Measurements from ENCODE around the gene CHCHD4.

GRCh38 chr3:12430519-12431108, 53.7 kb upstream of the TSEN2 start:
- RRBS, result no CpG with 5 or more reads among the region's 4 CpGs

- RRBS, result no CpG with 5 or more reads among the region's 39 CpGs
These were observed 2.7 kb upstream of the MKRN2 start for GRCh38 chr3:12553791-12554995.

GRCh38 chr3:12629549-12630077, 34.3 kb downstream of the RAF1 start:
- RRBS, result no CpG with 5 or more reads among the region's 6 CpGs

GRCh38 chr3:12834316-12834510, 7.2 kb downstream of the RPL32 start:
- RRBS, result no CpG with 5 or more reads among the region's 2 CpGs

GRCh38 chr3:12834511-12835318, 6.7 kb downstream of the RPL32 start:
- RRBS, result no CpG with 5 or more reads among the region's 8 CpGs

DNA sequence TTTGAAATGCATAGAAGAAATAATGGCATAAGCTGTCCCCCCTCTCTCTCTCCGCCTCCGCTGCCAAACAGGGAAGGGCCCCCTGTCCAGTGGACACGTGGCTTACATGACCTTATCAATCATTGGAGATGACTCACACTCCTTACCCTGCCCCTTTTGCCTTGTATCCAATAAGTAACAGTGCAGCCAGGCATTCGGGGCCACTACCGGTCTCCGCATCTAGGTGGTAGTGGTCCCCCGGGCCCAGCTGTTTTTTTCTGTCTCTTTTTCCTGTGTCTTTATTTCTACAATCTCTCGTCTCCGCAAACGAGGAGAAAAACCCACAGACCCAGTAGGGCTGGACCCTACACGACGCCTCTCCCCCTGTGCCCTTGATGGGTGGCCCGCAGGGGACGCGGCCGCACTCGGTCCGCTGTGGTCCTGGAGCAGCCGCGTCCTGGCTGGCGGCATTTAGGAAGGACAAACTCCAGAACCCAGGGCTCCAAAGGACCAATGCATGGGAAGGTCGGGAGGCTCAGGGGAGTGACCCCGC, 27.1 kb upstream of the RPL32 start:
- RRBS, result no CpG with 5 or more reads among the region's 23 CpGs

DNA sequence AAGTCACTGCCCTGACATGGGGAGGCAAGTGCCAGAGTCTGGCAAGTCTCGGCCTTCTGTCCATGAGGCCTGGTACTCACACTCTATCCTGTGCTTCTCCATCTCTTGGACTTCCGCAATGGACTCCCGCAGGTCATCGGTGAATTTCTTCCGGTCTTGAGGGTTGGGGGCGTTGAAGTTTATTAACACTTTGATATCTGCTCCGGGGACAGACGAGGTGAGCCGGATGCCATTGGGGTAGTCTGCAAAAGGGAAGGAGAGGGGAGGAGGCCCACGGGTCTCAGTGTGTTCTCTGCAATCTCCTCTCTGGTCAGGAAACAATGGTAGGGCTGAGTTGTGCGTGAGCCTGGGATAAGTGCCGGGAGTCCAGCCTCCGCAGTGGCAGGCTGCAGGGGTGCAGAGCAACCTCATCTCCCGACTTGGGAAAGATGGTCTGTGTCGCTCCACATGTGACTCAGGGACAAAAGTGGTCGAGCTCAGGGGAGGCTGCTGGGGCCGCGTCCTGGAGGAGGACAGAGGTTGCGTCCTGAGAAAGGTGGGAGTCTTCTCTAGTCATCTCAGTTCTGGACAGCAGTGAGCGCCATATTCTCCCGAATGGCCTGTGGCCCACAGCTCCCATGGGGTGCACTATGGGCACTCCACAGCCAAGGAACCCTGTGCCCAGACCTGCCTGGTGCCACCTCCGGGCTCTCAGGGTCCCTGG, 68.0 kb upstream of the RPL32 start:
- RRBS, result 98% methylated on average over 1 of the region's 22 CpGs

DNA sequence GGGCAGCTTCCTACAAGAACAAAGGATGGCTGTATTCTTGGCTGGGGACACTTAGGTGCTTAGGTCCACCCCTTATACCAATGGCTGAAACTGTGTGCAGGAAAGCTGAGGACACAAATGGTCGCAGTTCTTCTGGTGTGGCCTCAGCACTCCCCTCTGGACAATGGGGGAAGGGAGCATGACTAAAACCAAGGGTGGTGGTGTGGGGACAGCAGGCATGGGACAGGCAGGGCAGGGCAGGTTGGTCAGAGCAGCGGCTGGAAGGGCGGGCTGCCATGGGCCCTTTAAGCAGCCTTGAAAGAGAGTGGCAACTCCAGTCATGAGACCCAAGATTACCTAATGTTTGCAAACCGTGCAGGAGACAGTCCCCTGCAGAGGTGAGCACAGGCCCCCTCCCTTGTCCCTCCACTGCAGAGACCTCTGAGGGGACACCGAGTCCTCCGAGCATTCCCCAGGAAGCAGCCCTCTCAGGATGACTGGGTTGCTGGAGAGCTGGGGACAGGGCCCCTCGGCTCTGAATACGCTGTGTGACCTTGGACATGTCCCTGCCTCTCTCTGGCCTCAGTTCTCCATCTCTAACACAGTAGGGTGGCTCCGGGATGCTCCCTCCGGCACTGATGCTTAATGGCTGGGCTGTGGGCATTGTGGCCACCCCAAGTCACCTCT, 81.4 kb downstream of the IQSEC1 start:
- RRBS, result no CpG with 5 or more reads among the region's 10 CpGs

DNA sequence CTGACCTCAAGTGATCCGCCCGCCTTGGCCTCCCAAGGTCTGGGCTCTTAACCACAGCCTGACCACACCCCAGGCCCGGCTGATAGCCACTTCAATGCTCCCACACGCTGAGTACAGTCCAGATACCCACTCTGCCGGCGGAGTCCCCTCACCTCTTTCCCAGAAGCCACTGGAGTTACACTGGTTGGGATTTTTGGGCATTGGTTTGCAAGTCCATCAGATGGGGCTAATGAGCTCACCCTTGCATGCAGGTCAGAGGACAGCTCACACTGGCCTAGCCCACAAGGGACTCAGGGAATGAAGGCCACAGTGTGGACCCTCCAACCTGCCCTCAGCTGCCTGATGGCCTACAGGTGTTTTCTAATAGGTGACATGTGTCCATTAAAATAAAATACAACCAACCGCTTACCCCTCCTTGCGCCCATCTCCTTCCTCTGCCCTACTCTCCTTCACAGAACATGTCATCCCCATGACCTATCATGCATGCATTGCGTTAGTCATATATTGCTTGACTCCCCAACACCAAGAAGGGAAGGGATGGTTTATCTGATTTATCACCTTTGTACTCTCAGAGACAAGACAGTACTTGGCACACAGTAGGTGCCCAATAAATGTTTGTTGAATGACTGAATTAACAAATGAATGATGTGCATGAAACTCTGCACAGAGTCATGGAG, 59.9 kb downstream of the IQSEC1 start:
- RRBS, result 17% methylated on average over 2 of the region's 9 CpGs

- RRBS, result no CpG with 5 or more reads among the region's 7 CpGs
These were observed 10.8 kb upstream of the IQSEC1 start for GRCh38 chr3:13083984-13084435.

DNA sequence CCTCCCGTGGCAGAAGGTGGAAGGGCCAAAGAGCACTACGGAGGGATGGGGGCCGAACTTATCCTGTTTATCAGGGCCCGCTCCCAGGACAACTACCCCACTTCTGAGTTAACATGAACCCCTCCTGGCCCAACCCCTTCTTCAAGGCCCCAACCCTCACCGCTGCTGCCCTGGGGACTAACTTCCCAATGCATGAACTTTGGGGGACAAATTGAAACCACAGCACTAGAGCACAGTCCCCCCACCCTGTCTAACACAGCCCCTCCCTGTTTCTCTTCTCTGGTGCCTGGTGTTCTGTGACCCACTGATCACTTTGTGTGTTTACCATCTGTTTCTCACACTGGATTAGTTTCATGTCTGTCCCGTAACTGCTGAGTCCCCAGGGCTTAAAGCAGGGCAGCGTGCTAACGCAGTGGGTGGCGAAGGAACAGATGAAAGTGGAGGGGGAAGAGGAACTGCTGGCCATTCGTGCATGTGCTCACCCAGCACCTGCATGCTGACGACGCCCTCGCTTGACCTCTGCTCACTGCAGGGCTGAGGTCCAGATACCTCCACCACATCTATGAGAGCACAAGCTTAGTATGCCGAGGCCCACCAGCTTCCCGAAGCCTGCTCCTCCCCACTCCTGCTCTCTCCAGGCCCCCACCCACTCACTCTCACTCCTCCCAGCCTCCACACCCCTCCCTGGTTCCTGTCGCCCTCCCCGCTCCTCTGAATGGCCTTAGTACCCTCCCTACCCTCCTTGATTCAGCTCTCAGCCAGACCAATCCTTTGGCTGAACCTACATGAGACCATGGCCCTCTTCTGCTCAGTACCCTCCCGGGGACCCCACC, 14.8 kb upstream of the IQSEC1 start:
- RRBS, result no CpG with 5 or more reads among the region's 18 CpGs

DNA sequence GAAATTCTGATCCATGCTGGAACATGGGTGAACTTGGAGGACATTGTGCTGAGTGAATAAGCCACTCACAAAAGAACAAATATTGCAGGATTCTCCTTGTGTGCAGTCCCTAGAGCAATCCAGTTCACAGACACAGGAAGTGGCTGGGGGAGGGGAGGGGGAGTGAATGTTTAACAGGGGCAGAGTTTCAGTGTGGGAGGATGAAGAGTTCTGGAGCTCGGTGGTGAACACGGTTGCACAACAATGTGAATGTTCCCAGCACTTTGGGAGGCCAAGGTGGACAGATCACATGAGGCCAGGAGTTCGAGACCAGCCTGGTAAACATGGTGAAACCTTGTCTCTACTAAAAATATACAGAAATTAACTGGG, 157.4 kb downstream of the NUP210 start:
- RRBS, result no CpG with 5 or more reads among the region's 3 CpGs

GRCh38 chr3:13484930-13485617, 5.0 kb downstream of the HDAC11 start:
- RRBS, result no CpG with 5 or more reads among the region's 6 CpGs

- RRBS, result no CpG with 5 or more reads among the region's 2 CpGs
These were observed 18.3 kb upstream of the FBLN2 start for GRCh38 chr3:13530628-13531002.

DNA sequence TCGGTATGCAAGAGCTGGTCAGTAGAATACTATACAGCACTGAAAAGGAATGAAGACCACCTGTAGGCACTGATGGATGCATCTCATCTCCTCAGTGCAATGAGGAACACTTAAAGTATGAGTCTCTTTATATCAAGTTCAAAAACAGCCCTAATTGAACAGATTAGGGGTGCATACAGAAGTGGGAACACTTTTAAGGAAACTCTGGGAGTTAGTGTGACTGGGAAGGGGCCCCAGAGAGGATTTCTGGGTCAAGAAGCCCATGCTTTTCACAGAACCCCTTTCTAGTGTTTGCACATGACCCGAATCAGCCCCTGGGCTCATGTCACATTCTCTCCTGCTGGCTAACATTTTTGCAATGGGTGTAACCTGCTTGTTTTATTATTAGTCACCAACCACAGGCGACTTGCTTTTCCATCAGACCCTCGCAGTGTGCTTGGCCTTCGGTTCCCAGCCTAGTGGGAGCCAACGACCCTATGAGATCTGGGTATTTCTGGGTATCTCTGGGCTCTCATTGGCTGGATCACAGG, 11.2 kb upstream of the FBLN2 start:
- RRBS, result no CpG with 5 or more reads among the region's 6 CpGs

DNA sequence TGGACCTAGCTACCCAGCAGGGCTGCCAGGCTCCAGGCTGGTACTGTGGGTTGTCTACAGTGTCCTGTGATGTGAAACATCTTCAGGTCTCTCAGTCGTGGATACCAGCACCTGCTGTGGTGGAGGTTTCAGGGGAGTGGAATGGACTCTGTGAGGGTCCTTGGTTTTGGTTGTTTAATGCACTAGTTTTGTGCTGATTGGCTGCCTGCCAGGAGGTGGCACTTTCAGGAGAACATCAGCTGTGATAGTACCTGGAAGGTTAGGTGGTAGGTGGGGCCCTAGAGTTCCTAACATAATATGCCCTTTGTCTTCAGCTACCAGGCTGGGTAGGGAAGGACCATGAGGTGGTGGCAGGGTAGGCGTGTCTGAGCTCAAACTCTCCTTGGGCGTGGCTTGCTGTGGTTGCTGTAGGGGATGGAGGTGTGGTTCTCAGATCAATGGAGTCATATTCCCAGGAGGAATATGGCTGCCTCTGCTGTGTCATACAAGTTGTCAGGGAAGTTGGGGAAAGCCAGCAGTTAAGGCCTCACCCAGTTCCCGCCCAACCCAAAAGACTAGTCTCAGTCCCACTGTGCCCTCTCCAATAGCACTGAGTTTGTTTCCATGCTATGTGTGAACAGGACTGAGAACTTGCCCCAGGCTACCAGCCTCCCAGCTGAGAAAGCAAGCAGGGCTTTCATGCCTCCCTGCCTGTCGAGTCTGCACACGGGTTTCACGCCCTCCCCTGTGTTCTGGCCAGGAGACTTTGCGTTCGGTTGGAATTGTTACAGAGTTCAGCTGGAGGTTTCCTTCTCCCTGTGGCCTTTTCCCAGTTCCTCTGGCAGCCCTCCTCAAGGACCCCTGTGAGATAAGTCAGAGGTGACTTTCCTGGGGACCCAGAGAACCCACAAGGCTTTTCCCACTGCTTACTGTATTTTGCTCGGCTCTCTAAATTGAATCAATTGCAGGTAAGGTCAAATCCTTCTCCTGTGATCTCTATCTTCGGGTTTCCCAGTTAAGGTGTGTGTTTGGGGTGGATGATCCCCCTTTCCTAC, 107.6 kb downstream of the CHCHD4 start:
- RRBS, result no CpG with 5 or more reads among the region's 11 CpGs

DNA sequence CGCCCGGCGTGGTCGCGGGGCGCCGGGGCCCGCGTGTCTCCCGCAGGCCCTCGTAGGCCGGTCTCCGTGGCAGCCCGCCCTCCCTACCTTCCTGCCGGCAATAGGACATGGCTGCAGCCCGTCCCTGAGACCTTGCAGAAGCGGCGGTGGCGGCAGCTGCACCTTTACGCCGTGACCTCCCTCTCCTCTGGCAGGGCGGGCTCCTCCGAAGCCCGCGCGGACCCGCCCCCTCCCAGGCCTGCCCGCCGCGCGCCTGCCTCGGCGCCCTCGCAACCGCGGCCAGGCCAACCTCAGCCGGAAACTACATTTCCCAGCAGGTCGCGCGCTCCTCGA, at the start of gene CHCHD4:
Gene CHCHD4, minus strand, starts transcription at position 303 of the 333 bp plus-strand sequence.
- RRBS, result 6% methylated on average over 2 of the region's 41 CpGs

DNA sequence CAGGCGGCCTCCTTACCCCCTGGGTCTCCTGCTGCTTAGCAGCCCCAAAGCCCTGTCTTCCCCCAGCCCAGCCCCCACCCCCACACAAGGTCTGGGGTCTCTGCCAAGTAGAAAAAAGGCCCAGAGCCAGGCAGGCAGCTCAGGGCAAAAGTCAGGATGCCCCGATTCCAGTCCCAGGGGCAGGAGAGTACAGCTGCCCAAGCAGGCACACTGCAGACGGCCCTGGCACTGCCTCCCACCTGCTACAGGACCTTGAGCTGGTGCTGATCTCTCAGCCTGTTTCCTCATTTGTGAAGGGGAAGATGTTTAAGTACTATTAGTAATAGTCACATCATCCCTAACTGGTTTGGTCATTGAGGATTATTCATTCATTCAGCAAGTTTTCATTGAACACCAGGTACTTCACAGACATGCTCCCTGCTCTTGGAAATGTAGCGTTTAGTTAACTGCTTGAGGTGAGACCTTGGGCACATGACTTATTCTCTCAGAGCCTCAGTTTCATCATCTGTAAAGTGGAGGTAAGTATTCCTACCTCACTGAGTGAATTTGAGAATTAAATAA, 12.7 kb downstream of the TMEM43 start:
- RRBS, result no CpG with 5 or more reads among the region's 4 CpGs

DNA sequence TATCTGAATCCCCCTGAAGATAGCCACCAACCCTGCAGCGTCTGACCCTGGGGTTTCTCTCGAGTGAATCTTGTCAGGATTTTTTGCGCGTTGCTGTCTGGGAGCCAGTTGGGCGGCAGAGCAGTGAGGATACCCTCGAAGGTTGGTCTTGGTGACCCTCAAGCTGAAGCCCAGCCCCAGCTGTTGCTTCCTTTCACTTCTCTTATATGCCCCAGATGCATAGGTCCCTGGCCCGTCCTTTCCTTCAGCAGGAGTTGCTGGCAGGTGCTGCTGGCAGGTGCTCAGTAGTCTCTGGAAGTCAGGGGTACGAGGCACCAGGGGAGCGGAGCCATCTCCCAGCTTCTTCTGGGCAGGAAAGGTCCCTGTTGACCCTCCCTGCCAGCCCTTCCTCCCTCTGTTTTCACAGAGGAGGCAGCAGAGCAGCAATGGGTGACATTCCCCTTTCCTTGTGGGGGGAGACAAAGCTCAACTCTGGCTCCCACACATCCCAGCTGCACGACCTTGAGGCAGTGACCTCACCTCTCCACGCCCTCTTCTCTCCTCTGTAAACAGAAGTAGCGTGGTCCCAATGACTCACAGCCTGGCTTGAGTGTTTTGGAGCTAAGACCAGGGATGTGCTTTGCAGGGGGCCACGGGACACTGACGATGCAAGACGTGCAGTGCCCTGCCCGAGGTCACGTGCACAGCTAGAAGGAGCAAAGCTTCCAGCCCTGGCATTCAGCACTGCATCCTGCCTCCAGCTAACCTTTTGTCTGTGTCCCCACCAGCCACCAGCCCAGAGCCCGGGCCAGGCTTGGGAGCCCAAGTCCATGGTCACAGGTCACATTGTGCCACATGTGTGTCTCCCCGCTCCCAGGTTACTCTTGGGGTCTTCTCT, 49.6 kb downstream of the SLC6A6 start:
- RRBS, result no CpG with 5 or more reads among the region's 19 CpGs